Mesenchymal stem cell of adipose (primary cell): ENCODE measurements around the gene TRPM5.

DNA sequence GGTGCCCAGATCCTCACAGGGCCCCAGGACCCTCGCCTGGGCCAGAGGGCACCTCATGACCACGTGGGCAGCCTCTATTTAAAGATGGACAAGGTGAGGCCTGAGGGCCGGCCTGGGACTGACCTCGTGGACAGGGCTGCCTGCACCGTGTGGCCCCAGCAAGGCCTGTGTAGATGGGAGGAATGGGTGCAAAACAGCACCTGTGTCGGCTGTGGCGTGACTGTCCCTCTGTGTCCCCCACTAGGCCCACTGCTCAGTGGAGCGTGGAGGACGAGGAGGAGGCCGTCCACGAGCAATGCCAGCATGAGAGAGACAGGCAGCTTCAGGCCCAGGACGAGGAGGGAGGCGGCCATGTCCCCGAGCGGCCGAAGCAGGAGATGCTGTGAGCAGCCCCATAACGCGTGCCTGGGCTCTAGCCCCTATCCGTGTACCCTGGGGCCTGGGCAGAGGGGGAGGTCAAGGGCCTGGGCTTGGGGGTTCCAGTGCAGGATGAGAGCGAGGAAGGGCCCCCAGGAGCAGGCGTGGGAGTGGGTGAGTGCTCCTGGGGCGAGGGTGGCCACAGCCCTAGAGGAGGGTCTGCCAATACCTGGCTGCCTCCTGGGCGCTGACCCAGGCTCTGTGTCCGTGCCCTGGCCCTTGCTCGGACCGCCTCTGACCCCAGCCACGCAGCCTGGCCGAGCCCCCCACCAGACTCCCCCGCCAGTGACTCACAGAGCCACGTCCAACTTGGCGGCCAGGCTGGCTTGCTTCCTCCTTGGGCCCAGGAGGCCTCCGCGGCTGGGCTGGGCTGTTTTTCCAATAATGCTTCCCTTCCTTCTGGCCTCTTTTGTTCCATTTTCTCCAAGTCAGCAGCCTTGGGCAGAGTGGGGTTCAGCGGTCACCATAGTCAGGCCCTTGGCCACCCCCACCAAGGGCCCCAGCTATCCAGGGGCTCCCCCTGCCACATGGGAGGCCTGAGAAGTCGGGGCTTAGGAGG lies 11.6 kb downstream of the PRR33 start:
- CAGE, long polyA plus RNA: no peak

DNA sequence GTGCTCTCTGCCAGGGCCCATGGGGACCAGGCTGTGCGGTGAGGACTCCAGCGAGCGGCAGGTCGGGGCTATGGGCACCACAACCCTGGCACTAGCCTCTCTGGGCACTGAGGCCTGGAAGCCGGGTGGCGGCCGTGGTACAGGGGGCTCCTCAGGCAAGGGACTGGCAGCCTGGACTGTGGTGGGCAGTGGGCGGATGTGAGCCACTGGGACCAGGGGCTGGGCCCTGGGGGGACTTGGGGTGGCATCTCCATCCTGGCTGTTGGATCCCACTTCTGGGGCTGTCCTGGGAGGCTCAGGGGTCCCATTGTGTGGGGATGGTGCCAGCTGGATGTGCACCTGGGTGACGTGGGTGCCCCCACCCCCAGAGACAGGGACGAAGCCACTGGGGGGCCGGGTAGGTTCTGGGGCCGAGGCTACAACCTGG lies 2.0 kb downstream of the PRR33 start:
- CAGE, long polyA plus RNA: no peak

GRCh38 chr11:1893290-1894208 lies 1.9 kb upstream of the PRR33 start:
- CAGE, long polyA plus RNA: no peak

DNA sequence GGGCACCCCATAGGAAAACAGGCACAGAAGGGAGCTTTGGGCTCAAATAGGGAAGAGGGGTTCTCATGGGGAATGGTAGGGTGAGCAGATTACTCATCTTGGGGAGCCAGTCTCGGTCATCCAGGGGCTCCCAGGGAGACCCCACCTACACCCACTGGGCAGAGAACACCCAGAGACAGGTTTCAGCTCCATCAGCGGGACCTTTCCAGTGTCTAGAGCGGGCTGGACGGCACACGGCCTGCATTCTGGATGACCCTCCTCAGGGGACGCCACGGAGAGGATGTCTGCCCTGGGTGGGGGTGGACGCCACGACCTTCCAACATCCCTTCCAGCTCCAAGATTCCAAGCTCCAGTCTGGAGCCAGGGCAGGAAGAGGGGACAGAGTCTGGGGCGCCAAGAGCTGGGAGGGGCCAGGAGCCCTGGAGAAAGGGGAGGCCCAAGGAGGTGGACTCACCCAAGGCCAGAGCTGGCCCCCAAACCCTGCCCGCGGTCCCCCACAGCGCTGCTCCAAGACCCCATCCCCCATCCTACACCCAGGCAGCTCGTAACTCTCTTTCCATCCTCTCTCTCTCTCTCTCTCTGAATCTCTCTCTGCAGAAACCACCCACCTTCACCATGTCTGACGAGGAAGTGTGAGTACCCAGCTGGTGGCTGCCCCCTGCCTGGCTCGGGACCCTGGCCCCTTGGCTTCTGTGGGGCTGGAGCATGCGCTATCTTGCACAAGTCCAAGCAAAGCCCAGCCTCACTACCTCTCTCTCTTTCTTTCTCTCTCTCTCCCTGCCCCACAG lies 3.0 kb downstream of the TNNT3 start:
- CAGE, long polyA plus RNA: no peak

- CAGE, long polyA plus RNA: no peak
These were observed 9.0 kb downstream of the TNNT3 start for GRCh38 chr11:1928486-1929016.

- CAGE, long polyA plus RNA: no peak
These were observed 11.8 kb downstream of the TNNT3 start for GRCh38 chr11:1931239-1931728.

- CAGE, long polyA plus RNA: no peak
These were observed 3.4 kb upstream of the MRPL23 start for GRCh38 chr11:1943631-1944267.

DNA sequence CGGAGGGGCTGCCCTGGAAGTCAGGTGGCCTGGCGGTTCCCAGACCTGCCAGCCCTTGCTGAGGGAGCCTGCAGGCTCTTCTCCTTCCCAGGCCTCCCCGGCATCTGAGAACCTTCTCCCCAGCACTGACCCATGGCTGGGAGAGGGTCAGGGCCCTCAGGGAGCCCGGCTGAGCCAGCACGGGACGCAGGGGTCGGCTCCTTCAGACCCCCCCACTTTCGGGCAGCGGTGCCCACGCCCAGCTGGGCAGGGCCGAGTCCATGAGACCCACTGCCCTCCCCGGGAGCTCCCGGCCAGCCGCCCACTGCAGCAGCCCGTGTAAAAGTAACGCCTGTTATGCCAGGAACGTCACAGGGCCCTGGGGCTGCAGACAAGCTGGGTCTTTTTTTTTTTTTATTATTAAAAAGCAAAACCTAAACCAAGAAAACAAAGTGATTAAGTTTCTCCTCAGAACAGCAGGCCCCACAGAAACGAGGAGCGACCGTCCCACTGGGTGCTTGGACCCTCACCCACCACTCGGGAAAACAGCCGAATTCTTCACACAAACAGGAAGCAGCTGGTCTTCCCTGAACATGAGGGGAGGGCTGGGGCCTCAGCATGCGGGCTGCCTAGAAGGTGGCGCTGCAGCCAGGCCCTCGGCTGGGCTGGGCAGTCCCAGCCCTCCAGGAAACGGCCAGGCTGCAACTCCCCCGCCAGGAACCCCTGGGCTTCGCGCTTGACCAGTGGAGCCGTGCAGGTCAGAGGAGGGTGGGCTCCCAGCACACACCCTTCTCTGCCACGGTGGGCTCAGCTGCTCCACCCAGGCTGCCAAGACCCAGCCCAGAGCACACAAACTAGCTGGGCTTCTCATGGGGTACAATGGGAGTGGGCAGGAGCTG lies 29.9 kb downstream of the IGF2 start:
- CAGE, long polyA plus RNA: no peak

DNA sequence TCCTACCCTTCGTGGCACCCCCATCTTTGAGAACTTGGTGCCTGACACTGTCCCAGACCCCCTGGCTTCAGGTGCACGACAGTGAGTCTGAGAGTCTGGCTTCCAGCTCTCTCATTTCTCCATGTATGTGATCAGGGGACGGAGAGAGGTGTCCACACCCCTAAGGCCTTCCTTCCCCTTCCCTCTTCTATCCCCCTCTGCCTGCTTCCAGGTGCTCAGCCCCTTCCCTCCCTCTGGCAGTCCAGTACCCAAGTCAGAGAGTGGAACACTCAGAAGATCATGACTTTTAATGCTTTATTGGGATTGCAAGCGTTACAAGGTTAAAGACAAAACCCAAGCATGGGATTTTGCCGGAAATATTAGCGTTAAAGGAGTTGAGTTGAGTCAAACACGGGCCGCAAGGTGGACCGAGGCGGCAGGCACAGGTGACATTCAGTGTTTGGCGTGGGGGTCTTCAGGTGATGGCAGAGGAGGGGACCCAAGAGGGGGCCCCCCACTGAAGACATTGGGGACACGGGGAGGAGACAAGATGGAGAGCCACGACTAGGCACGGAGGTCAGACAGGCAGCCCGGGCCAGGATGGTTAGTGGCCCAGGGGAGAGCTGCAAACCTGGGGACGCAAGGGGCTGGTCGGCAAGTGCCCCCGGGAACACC lies 10.2 kb downstream of the IGF2 start:
- CAGE, long polyA plus RNA: no peak

GRCh38 chr11:2307030-2307340 lies 5.2 kb downstream of the TSPAN32 start:
- CAGE, long polyA plus RNA: no peak

DNA sequence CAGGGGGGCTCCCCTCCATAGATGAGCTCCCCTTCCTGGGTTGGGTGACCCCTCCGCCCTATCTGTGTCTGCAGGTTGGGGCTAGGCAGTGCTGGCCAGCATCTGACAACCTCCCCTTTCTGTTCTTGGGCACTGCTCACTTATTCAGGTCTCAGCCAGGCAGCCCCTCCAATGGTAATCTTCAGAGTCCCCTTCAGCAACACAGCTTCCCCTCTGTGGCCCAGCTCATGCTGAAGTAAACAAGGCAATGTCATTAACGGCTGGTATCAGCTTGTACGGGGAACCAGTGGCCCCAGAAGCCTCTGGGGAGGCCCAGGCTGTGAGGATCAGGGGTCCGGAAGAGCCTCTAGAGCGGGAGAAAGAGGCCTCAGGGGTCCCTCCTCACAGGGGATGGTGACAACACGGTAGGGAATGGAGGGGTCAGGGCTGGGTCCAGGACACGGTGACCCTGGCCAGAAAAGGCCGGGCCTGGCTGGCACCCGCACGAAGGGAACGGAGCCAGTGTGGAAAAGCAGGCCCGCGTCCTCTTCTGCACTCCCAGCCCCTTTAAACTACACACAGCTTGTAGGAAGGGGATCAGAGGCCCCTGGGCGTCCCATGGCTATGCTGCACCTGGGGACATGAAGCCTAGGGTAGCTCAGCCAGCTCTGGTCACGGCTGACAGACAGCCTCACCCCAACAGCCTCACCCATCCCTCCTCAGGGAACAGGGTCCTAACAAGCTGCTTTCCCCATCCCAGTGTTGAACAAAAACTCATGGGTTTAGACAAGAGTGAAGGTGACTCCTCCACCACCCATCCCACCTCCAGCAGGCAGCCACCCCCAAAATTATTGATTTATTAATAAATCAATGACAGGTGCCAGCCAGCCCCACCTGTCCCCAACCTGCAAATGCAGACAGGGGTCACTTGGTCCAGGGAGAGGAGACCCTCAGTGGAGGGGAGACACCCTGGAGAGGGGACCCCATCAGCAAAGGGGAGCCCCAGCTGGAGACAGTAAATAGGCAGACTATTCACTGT lies 9.3 kb upstream of the CD81 start:
- CAGE, long polyA plus RNA: no peak

GRCh38 chr11:2369645-2370343 lies 7.3 kb upstream of the CD81 start:
- CAGE, long polyA plus RNA: no peak

DNA sequence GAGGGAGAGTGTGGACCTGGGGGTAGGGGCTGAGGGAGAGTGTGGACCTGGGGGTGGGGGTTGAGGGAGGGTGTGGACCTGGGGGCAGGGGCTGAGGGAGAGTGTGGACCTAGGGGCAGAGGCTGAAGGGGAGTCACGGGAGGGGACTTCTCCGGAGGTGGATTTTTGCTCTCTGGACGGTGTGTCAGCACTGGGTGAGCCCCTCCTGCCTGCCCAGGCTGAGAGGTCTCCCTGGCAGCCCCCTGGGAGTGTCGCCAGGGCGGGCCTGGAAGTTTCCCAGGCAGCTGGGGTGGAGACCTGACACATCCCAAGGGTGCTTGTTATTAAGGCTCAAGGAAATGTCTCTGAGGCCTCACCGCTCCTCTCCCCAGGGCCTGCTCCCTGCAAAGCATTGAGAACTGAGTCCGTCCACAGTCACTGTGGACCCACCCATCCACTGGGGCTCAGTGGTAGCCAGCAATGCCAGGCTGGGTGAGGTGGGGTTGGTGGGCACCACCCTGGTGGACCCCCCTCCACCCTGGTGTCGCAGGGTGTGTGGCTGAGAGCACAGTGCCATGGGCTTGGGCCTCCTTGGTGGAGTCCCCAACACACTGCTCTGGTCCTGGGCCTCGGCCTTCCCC lies 2.4 kb downstream of the CD81 start:
- CAGE, long polyA plus RNA: no peak

DNA sequence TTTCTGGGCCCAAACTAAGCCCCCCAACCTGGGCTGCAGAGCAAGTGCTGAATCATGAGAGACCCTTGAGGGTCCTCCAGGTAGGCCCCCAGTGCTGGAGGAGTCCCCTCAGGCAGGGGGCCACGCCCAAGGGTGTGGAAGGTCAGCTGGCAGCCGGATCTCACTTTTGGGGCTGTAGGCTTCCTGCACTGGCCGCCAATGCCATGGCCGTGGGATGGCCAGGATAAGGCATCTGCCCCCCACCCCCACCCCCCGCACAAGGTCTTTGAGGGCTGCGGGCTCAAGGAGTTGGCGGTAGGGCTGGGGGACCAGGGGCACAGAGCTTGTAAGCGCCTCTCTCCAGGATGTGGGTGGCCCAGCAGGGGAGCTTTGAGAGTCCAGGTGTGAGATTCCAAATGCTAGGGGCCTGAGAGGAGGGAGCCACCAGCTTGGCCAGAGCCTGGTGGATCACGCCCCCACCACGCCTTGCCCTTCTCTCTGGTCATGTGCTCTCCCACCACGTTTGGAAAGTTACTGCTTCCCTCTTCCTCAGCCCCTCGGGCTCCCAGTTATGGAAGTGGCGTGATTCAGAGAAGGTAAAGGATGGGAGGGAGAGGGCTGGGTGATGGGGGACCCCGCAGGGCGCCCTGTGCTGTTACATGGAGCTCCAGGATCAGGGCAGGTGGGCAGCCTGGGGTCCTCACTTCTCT lies 5.0 kb downstream of the CD81 start:
- CAGE, long polyA plus RNA: no peak

DNA sequence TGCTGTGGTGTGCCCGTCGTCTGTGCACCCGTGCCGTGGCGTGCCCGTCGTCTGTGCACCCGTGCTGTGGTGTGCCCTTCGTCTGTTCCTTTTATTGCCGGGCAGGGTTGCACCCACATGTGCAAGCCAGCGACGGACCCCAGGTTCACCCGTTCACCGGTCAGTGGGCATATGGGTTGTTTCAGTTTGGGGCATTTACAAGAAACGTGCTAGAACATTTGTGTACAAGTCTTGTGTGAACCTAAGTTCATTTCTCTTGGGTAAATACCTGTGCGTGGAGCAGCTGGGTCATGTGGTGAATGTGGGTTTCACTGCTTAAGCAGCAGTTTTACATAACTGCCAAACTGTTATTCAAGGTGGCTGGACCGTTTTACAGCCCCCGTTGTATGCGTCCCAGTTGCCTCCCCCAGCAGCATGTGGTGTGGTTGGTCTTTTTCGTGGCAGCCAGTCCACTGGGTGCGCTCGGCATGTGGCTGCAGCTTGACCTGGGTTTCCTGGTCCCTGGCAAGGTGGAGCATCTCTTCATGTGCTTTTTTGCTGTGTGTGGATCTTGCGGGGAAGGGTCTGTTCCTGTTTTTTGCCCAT lies 8.6 kb downstream of the CD81 start:
- CAGE, long polyA plus RNA: no peak

DNA sequence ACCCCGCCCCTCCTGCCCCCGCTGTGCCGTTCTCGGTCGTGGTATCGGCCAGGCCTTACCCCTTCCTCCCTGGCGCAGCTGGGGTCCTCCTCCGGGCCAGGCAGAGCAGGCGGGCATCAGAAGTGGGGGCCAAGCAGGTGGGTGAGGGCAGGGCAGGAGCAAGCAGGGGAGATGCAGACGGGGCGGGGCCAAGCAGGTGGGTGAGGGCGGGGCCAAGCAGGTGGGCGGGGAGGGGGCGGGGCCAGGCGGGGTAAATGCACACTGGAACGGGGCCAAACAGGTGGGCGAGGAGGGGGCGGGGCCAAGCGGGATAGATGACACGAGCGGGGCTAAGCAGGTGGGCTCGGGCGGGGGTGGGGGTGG lies at the start of gene TRPM5:
TSS of gene TRPM5 (minus strand) at position 143 of the 363 bp plus-strand sequence.
- CAGE, long polyA plus RNA: no peak

- CAGE, long polyA plus RNA: no peak
These were observed 1.3 kb downstream of the KCNQ1 start for GRCh38 chr11:2445946-2446580.

GRCh38 chr11:2465652-2466105 lies 20.9 kb downstream of the KCNQ1 start:
- CAGE, long polyA plus RNA: no peak

DNA sequence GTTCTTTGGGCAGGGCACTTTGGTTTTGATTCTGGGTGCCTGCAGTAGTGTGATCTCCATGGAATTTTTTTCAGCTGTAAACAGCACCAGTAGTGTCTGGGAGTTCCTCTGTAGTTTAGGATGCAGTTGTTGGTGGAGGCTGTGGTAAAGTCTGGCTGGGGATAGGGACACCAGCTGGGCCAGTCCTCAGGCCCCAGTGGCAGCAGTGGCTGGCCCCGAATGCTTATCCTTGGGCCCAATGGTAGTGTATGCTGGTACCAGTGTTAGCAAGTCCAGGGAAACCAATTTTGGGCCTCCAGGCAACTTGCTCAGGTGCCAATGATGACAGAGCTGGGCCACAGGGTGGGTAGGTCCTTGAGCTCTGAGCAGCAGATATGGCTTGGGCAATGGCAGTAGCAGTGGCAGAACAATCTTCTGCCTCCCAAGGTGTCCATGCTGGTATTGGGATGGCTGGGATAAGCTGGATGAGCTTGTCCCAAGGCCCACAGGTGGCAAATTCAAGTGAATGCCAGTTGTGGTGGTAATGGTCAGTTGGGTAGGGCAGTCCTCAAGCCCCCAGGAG lies 200.0 kb downstream of the KCNQ1 start:
- CAGE, long polyA plus RNA: no peak

- CAGE, long polyA plus RNA: no peak
These were observed 201.3 kb downstream of the KCNQ1 start for GRCh38 chr11:2645700-2646947.